Cardiac fibroblast (primary cell): Measurements from ENCODE around the gene GYS2.

GRCh38 chr12:19353750-19354151 lies 85.5 kb upstream of the AEBP2 start:
- RRBS, result no CpG with 5 or more reads among the region's 4 CpGs

DNA sequence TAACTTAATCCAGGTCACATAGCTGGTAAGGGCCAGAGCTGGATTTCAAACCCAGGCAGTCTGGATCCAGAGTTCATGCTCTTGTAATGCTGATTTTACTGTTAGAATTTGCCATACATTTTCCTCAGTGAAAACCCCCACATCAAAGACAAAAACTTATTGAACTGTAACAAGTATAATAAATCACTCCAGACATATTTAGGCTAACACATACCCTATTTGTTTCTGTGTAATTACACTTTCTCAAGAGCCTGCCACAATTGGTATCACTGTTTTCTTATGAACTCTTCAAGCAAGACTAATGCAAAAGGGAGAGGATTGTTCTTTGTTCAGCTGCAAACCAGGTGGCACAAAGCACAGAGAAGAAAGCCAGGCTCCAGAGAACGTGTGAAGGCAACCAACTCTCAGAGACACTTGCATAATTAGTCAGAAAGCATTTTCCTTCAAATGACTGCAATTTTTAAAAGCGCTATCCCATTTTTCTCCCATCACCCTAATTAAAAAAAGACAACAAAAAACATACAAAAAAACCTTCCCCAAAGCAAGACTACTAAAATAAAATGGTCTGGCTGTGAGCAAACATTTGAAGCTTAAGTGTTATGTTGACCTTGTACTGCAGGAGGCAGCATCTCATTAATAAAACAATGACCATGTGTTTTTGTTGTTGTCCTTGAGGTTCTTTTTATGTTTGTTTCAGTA lies 452.9 kb upstream of the PDE3A start:
- RRBS, result no CpG with 5 or more reads among the region's 2 CpGs

GRCh38 chr12:20319389-20319857 lies 48.9 kb upstream of the PDE3A start:
- RRBS, result no CpG with 5 or more reads among the region's 4 CpGs

- RRBS, result 2% methylated on average over 17 of the region's 73 CpGs
Measured at GRCh38 chr12:20369417-20370635, 1.5 kb downstream of the PDE3A start.

DNA sequence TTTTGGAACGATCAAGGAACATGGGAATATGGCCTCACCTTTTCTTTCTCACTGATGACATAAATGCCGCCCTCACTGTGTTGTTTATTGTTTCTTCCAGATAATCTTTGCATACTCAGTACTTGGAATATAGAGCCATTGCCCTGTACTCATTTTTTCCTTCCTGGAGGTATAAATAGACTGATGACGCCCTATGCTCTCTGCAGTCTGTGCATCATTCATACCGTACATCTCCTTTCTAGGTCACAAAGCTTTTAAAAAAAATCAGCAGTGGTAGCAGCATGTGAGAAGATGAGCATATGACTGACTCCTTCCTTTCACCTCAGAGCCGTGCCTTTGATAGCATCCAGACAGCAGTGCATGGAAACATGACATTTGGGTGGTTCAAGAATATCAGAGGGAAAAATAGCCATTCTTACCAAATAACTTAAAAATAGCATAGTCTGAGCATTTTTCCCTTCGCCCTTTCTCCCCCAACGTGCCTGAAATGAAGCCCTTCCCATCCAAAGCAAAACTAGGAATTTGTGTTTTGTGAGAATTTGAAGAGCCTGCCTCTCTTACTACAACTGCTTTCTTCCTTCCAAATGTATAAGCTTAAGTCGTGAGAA lies 77.4 kb downstream of the PDE3A start:
- RRBS, result no CpG with 5 or more reads among the region's 8 CpGs

- RRBS, result no CpG with 5 or more reads among the region's 6 CpGs
Measured at GRCh38 chr12:20822426-20822886, 12.0 kb downstream of the SLCO1B3 start.

DNA sequence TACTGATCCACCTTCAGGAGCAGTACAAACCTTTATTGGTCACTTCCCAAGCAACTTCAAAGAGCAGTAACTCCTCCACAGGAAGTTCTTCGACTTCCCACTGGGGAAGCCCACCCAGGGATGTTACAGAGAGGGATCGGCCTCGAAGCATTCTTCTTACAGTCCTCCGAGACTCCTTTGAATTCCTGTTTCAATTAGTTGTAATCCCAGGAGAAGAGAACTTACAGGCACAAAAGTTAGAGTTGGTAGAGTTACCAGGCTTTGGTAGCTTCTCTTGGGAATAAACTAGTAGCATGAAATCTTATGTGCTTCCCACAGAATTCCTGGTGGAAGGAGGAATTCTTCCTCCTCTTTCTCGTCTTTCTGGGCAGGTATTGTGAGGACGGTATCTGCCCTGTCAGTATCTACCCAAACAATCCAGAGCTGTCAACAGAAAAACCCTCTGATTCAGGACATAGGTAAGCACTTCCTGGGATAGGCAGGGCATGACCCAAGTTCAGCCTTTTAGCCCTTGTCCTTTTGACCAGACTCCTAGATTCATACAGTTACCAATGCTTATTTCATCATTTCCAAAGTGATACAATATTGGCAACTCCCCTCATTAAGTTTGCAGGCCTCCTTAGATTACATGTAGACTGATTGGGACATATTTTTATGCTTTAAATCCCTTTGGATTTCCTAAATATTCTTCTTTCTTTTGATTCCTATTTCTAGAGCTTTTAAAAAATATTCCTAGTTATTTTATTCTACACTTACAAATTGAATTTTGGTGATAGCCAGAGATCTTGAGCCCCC lies at the start of gene GYS2:
Gene GYS2, minus strand, starts transcription at position 406 of the 795 bp plus-strand sequence.
- RRBS, result no CpG with 5 or more reads among the region's 6 CpGs

- RRBS, result no CpG with 5 or more reads among the region's 4 CpGs
Measured at GRCh38 chr12:21643870-21644377, 13.7 kb downstream of the LDHB start.

GRCh38 chr12:21646697-21647479 lies 10.8 kb downstream of the LDHB start:
- RRBS, result no CpG with 5 or more reads among the region's 2 CpGs

DNA sequence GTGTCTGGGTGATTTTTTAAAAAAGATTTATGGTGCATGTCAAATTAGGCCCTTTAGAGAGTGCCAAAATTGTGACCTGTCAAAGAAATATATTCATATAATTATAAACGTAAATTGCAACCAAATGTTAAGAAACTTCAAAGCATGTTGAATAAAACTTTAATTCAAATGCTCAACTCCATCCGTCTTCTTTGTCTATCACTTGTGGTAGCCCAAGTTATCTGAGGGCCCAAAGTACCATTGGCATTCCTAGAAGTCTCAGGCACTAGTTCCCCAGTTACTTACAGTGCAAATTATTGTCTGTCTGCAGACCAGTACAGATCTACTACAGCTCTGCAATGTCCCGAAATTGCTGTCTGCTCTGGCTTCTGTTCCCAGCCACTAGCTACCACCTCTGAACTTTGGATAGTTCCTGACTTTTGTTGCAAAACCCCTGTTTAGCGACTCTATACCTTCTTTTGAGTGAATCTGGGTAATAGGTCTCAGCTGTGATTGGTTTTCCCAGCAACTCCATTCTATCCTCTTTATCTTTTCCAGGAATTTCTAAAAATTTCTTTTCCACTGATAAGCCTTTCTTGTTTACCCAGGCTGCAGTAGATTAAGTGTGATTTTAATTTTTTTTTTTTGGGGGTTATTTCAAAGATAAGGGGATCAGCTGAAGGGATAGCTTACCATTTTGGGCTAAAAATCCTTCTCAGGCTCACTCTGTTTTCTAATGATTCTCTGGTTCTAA lies 16.9 kb downstream of the KCNJ8 start:
- RRBS, result no CpG with 5 or more reads among the region's 4 CpGs

DNA sequence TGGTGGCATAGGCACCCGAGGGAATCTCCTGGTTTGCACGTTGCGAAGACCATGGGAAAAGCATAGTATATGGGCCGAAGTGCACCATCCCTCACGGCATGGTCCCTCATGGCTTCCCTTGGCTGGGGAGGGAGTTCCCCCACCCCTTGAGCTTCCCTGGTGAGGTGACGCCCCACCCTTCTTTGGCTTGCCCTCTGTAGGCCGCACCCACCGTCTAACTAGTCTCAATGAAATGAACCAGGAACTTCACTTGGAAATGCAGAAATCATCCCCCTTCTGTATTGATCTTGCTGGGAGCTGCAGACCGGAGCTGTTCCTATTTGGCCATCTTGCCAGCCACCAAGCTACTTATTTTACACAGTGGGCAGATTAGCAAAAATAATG lies 21.2 kb upstream of the KCNJ8 start:
- RRBS, result no CpG with 5 or more reads among the region's 9 CpGs

- RRBS, result no CpG with 5 or more reads among the region's 5 CpGs
Measured at GRCh38 chr12:21992654-21993359, 51.6 kb upstream of the ABCC9 start.

- RRBS, result no CpG with 5 or more reads among the region's 22 CpGs
Measured at GRCh38 chr12:22335594-22336310, 1.2 kb upstream of the ST8SIA1 start.

- RRBS, result no CpG with 5 or more reads among the region's 5 CpGs
Measured at GRCh38 chr12:22687336-22688075, 62.5 kb downstream of the ETNK1 start.

- RRBS, result no CpG with 5 or more reads among the region's 1 CpG
Measured at GRCh38 chr12:22743746-22744185, 118.8 kb downstream of the ETNK1 start.

DNA sequence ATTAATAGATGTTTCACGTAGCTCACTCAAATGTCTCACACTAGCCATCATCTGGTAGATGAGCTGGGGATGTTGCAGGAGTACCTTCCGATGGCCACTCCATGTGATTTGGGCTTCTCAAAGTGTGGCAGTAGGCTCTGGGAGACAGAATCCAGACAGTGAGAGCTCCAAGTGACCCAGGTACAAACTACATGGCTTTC lies 598.0 kb downstream of the ETNK1 start:
- RRBS, result no CpG with 5 or more reads among the region's 2 CpGs

GRCh38 chr12:23286154-23286802 lies 661.3 kb downstream of the ETNK1 start:
- RRBS, result no CpG with 5 or more reads among the region's 34 CpGs

DNA sequence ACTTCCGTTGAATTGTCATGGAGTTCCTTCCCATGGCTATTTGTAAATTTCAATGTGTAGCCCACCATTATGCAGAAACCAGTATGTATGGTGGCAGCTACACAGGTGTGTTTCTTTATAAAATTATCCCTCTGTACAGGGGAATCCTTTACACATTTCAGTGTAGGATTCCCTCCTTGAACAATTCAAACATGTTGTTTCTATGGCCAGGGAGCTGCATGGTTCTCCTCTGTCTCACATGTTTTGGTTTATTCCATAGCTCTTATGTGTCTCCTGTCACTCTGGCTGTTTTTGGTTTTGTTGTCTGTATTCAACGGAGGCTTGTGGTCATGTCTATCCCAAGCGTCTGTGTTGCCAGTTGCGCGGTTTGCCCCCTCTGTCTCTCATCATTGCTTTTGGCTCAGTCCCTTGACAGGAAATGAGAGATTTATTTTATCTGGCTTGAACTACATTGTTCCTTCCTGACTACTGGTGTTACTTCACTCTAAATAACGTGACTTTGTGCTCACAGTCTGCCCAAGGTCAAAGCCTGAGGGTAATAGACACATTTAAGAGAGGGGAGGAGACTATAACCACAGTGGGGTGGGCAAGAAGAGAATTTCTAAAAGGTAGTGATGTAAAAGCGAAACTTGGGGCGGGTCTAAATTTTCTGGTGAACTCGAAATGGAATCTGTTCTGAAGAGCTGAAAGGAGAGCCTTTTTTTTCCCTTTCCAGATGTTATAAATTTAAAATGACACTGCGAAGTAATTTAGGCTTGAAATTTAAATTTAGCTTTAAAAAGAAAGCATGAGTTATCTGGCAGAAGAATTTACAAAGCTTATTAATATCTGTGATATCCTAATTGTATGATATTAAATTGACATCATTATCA lies 96.4 kb upstream of the SOX5 start:
- RRBS, result no CpG with 5 or more reads among the region's 10 CpGs

DNA sequence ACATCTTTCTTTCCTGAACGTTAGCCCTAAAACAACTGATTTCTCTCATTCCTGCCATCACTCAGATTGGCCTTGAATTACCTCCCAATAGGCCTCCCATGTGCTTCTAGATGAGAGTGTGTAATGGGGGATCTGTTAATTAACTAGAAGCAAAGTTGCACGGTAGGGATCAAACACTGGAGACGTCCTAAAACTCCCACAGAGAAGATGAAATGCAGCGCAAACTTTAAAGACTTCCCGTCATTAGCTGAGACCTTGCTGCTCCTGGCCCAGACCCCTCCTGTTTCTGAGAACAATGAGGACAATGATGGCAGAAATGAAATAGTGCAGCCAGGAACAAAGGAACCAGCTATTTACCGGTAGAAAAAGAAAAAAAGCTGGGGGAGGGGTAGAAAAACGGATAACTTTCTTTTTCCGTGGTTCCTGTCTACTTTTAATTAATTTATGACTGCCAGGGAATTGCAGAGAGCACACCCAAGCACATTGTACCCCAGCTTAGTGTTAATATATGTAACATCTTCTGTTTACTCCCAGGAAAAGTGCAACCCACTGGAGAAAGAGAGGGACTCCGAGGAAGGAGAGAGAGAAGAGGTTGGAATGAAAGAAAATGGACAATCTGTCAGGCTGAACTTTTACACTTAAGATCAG lies 280.7 kb upstream of the SOX5 start:
- RRBS, result no CpG with 5 or more reads among the region's 9 CpGs

DNA sequence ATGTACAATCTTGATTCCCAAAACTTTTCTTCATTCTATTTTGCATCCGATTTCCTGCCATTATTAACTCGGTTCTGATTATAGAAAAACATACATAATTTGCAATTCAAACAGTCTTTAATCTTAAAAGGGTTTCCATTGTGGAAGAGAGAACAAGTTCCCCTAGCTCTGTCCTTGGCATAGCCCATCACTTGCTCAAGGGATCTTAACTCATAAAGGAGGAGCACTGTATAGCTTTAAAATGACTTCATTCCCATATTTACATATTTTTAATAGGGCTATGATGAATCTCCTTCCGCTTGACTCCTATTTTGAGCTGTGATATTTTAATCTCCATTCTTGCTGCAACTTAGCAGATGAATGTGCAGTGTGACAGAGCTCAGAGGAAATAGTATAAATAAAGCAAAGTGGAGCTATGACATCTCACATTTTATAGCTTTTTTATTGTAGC lies 428.9 kb upstream of the SOX5 start:
- RRBS, result no CpG with 5 or more reads among the region's 3 CpGs